LUHMES (cell line): ENCODE measurements around a stretch of chr22.

DNA sequence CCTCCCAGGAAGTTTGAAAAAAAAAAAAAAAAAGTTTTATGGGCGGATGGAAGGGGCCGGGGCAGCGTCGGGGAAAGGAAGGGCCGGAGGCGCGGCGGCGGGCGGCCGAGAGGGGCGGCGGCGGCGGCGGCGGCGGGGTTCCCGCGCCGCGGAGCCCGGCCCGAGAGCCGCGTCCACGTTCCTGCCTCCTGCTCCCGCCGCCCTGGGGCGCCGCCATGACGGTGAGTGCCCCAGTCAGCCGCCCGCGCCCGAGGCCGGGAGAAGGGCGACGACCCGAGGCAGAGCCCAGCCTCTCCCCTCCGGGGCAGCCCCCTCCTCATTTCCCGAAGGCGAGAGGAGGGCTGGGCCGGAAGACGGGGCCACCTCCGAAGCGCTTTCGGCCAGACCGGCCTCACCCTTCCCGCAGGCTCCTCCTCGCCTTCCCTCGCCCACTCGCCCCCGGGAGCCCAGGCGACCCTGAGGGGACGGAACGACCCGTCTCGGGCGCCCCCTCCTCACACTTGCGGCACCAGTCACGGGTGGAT, 49.4 kb downstream of the TRIOBP start:
- PRO-cap, result bidirectional peak, plus-strand start at position 39 of the sequence, minus-strand start outside the sequence

DNA sequence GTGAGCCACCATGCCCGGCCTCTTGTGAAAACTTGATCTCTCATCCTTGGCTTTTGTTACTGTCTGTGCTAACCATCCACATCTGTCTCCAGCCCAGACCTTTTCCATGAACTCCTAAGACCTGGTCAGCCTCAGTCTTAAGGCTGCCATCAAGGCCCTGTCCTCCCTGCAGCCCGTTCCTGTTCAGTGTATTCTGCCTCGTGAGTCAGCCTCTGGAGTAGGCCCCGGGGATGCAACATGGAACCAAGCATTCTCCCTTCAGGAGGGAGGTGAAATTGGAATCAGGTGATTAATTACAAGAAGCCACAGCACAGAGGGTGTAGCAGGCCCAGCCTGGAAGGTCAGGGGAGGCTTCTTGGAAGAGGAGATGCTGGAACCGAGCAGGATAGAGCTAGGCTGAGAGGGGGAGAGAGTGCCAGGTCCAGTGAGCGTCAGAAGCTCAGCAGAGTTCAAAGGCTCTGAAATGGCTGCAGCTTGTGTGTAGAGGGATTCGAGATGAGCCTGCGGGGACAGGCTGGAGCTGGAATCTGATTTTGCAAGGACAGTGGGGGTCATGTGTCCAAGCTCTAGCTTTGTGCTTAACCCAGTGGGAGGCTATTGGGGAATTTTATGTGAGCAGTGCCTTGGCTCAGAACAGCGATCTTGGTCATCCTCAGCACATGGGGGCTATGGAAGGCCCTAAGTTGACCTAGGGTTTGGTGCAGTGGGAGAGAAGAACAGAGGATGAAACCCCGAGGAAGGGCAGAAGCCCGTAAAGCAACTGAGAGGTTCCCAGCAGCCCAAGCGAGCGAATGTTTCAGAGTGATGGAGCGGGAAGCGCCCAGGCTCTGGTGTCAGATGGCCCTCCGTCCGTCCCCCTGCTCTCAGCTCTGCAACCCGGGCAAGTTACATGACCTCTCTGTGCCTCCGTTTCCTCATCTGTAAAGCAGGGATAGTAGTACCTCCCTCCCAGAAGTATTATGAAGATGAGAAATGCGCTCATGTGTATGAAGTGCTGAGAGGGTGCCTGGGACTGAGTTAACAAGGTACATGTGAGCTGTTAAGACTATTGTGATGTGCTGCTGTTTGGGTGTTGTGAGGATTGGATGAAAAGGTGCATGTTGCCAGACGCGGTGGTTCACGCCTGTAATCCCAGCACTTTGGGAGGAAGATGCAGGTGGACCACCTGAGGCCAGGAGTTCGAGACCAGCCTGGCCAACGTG, 25.3 kb upstream of the H1-0 start:
- PRO-cap, result no peak

DNA sequence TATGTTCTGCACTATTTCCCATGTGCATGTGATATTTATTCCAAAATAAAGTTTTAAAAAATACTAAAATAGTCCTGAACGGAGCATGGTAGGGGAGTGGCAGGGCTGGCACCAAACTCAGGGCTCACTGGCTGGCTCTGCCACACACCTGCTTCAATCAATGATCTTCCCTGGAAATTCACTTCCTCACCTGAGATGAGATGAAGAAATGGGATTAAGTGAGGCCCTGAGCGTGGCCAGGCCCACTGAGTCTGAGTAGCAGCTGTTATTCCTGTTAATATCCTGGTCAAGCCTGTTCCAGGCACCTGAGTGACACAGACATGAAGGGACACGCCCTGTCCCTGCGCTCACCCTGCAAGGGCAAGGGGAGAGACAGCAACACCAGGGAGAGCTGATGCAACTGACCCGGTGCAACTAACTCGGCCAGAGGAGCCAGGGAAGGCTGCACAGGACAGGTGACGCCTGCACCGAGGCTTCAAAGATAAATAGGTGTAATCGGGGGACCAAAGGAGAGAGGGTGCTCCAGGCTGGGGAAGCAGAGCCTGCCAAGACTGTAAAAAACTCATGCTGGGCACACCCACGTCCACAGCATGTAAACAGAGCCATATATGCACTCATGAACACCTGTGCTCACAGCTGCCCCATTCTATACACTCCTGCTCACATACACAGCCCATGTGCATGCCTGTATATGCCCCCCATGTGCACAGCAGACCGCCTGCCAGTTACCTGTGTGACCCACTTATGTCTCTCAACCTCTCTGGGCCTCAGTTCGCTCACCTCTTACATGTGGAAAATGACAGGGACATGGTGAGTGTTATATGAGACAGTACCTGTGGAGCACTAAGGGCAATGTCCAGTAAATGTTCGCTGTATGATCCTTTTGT, 20.1 kb upstream of the H1-0 start:
- PRO-cap, result no peak

DNA sequence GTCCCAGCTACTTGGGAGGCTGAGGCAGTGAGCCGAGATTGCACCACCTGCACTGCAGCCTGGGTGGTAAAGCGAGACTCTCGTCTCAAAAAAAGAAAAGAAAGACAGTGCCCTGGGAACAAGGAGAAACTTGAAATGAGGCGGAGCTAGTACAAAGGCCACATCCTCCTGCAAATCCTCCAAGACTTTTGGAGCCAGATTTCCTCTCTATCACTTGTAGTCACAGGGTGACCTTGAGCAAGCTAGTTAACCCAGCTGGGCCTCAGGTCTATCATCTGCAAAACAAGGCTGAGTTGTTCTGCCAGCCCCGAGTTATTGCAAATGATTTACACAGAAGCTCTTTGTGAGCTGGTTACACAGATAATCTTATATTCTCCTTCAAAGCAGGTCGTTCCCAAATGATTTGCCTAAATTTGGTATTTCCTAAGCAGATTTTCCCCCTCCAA, 1.9 kb downstream of the ANKRD54 start:
- PRO-cap, result no peak

- PRO-cap, result no peak
Observed at GRCh38 chr22:37854889-37855386, 5.7 kb downstream of the EIF3L start.

DNA sequence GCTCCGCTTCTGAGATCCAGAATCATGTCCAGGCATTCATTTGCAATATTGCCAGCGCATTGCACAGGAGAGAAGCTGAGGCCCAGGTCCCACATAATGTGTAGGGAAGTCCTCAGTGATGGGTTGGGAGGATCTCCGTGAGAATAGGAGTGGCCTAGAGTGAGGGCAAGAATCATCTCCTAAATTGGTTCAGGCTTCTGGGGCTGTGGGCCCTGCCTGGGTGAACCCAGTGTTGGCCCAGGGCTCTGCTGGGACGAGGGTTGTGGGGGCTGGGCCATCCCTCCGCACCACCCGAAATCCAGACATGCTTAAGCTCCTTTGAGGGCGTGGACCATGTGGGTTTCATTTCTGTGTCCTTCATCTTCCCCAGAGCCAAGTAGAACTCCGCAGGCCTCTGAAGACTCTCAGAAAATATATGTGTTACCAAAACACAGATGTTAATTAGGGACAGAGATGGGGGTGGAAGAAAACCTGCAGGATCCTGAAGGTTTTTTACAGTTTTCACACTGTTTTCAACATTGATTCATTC, 3.7 kb downstream of the MICALL1 start:
- PRO-cap, result no peak

DNA sequence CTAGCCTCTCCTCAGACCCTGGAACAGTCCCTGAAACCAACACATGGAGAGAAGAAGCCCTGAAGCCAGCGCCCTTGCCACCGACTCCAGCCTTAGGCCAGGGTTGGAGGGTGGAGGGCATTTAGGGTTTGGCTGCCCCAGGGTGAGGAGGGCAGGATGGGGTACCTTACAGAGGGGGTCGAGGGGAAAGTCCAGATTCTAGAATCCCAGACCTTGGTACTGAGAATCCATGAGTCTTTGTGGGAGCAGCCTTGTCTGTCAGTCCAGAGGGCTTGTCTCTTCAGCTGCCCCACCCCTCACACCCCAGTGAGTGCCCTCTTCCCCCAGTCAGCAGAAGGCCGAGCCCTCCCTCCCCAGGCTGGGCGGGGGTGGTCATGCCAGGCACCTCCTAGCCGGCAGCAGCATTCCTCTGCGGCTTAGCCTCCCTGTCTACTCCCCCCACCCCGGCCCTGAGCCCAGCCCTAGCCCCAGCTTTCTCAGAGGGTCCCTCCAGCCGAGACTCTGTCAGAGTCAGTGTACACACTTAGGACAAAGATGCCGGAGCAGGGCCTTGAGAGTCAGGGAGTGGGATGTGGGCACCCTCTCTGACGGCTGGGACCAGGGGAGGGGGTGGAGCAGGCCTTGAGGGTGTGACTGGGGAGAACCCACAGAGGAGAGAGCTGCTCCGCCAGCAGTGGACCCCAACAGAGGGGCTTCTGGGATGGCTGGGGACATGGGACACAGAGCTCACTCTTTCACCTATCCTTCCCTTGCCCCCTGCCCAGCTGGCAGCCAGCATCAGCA, 4.6 kb downstream of the SOX10 start:
- PRO-cap, result no peak

DNA sequence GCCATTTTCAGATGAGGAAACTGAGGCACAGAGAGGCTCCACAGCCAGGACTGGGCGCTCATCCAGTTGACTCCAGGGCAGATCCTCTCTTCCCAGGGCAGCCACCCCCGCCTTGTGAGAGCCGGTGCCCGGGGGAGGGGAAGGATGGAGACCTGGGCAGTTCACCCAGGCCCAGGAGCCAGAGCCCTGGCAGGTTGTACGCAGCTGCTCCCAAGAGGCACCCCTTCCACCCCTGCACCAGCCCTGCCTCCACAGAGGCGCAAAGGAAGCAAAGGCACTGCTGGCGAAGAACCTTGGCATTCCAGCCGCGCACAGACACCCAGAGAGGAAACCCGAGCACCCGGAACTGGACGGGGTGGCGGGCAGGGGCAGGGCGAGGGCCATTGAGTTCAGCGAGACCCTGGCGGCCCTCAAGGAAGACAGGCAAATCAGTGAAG, 17.8 kb upstream of the PICK1 start:
- PRO-cap, result no peak

DNA sequence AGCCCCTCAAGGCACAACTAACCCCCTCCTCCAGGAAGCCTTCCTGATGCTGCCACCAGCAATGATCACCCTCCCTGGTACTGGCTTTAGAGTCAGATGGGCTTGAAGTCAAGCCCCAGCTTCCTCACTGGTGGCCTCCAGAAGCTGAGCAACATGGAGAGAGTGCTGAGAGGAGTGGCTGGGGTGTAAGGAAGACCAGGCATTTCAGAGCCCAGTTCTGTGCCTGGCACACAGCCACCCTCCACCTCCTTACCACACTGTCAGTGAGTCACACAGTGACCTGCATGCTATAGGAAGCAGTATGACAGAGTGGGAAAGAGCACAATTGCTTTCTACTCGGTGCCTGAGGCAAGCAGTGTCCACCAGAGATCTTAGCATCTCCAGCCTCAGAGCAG, 24.8 kb upstream of the BAIAP2L2 start:
- PRO-cap, result no peak

- PRO-cap, result no peak
Observed at GRCh38 chr22:38147248-38147522, 34.4 kb downstream of the PLA2G6 start.

DNA sequence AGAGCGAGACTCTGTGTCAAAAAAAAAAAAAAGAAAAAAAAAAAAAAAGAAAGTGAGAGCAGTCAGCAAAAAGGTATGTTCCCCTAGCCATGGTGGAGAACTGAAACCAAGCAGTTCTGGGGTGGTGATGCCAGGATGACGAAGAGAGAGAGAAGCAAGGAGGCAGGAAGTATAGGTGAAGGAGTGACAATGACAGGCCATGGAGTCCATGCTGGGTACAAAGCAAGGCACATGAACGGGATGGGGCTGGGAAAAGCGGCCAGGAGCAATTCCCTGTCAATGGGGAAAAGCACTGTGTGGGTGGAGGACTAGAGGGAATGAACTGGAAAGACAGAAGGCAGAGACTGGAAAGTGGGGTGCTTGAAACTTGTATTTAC, 19.5 kb downstream of the PLA2G6 start:
- PRO-cap, result no peak

- PRO-cap, result no peak
Observed at GRCh38 chr22:38167823-38168522, 13.7 kb downstream of the PLA2G6 start.

GRCh38 chr22:38213783-38214129, 12.0 kb downstream of the MAFF start:
- PRO-cap, result no peak

DNA sequence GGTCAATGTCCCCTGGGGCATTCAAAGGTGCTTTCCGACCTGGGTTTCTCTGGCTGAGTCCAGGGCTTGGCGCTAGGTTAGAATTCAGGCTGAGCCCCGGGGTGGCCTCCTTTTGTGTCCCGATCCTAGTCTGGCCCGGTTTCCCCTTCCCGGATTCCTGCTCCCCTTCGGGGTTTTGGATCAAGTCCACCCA, 12.2 kb downstream of the MAFF start:
- PRO-cap, result no peak

- PRO-cap, result no peak
Observed at GRCh38 chr22:38221182-38221523, 19.4 kb downstream of the MAFF start.

- PRO-cap, result no peak
Observed at GRCh38 chr22:38273589-38273910, 740 bp upstream of the TMEM184B start.

DNA sequence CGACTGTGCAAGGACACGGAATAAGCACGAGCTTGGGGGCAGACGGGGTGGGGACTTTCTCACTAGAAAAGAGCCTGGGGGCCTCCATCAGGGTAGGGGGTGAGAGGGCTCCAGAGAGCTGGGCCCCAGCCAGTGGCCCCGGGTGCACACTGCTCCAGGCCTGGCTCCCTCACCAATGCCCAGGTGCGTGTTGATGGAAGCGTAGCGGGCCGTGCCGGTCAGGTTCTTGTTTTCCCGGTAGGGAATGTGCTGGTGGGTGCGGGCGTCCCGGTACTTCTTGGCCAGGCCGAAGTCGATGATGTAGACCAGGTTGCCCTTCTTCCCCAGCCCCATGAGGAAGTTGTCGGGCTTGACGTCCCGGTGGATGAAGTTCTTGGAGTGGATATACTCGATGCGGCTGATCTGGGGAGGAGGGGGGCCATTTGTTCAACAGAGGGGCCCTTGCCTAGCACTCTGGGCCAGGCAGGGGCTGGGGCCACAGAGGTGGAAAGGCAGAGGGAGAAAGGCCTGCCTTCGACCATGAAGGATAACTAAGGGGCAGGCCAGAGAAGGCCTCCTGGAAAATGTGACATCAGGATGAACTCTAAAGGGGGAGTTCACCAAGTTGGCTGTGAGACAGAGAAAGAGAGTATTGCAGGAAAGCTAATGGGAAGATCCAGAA, 16.6 kb downstream of the CSNK1E start:
- PRO-cap, result no peak

GRCh38 chr22:38311215-38311654, 6.0 kb downstream of the CSNK1E start:
- PRO-cap, result no peak

DNA sequence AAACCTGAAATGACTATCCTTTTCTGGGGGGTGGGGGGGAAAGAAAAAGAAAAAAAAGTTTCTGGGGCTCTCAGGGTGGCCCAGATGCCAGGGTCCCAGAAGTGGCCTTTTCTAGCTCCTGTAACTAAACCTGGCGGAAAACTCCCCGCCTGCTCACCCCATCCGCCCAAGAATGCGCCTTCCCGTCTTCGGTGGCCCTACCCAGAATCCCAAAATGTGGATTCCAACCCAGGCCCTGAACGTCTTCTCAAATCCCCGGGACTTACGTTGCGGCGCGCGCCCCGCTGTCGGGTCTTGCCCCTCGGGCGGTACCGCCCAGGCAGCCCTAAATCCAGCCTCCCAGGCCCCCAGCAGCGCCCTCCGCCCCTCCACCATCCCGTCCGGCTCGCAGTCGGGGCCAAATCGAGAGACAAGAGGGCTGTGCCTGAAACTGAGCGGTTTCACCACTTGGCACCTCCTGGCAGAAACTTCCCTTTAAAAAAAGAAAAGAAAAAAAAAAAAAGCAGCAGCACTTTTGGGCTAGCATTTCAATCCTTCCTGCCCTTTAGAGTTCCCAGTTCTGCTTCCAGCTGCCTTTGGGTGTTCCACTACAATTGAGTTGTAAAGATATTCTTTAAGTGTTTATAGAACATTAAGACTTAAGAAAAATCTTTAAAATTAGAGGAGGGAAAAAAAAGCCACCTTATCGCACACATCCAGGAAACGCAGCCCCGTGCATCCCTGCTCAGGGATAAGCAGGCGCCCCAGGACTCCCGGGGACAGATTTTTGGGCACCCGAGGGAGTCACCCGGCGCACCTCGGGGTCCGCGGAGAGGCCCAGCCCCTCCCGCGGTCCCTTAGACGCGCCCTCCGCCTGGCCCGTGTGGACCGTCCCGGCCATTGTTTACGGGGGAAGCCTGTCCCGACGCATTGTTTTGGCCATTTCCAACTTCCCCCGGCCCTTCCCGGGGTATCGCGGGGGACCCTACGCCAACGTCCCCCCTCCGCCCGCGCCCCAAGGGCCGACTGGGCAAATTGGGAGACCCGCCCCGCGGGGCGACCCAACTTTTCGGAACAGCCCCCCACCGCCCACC, 57.6 kb downstream of the KCNJ4 start:
- PRO-cap, result no peak

- PRO-cap, result bidirectional peak, plus-strand start at chr22:38398574, minus-strand start at chr22:38398488; bidirectional peak, plus-strand start at chr22:38399042, minus-strand start at chr22:38398904
Observed at GRCh38 chr22:38398115-38399152, 56.6 kb downstream of the KCNJ4 start.